GM23248 (cell line): ENCODE measurements around the genes METTL2A and PECAM1.

DNA sequence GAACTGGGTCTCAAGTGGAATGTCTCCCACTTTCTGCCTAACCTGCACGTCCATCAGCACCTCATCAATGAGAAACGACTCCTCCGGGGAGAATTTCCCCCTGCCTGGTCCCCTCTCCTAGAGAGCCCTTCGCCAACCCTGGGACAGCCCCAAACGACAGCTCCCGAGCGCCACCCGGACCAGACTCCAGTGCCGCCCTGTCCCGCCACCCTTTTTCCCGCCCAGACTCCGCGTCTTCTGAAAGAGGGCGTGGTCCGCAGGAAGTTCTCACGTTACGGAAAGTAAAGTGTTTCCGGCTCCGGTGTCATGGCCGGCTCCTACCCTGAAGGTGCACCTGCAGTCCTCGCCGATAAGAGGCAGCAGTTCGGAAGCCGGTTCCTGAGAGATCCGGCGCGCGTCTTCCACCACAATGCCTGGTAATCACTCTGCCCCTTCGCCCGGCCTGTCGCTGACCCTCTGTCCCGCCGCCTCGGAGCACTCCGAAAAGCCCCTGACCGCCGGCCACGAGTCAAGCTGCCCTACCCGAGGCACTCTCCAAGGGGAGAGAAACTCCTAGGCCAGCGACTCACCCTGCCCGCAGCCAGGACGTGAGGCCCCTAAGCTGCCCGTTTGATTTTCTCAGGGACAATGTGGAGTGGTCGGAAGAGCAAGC is at the start of gene METTL2A:
Gene METTL2A, plus strand, starts transcription at position 301 of the 652 bp plus-strand sequence.
- RAMPAGE, long total RNA, result start-site peak on the plus strand centred at position 296 of the sequence, 13 bp wide, 223 and 124 reads in 2 replicates

- RAMPAGE, long total RNA, result no peak
Observed at GRCh38 chr17:62692161-62693264, 65.0 kb downstream of the MRC2 start.

GRCh38 chr17:62703140-62703636 is 75.7 kb downstream of the MRC2 start:
- RAMPAGE, long total RNA, result no peak

DNA sequence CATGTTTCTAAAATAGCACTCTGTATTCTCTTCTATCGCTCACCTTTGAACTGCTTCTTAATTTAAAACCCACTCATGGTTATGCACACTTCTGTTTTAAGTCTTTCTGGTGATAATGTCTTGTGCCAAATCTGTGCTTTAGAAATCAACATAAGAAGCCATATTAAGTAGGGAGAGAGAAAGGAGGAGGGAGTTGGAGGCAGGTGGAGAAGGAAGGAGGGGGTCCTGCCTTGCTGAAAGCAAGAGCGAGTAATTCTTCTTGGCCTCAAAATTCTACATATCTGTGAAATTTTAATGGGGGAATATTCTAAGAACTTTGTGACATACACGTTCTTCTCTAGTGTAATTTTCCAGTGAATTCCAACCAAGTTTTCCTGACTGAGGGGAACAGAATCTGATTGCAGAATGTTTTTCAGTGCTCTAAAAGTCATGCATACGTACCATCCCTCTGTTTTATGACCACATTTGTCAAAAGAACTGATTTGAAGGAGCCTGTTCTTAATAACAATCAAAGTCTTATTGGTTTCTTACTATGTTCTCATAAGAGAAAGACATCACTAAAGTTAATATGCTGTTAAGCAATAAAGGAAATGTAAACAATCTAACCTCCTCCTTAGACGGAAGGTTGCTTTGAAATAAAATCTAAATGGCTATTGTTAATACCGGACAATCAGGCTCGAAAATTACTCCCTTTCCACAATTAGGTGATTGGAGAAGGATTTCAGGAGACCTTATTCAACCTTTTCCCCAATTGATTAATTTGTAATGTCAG is 1.5 kb downstream of the MARCHF10 start:
- RAMPAGE, long total RNA, result no peak

- RAMPAGE, long total RNA, result no peak
Observed at GRCh38 chr17:62870054-62870862, 62.1 kb upstream of the MARCHF10 start.

- RAMPAGE, long total RNA, result no peak
Observed at GRCh38 chr17:63249288-63249746, 196.8 kb downstream of the CYB561 start.

DNA sequence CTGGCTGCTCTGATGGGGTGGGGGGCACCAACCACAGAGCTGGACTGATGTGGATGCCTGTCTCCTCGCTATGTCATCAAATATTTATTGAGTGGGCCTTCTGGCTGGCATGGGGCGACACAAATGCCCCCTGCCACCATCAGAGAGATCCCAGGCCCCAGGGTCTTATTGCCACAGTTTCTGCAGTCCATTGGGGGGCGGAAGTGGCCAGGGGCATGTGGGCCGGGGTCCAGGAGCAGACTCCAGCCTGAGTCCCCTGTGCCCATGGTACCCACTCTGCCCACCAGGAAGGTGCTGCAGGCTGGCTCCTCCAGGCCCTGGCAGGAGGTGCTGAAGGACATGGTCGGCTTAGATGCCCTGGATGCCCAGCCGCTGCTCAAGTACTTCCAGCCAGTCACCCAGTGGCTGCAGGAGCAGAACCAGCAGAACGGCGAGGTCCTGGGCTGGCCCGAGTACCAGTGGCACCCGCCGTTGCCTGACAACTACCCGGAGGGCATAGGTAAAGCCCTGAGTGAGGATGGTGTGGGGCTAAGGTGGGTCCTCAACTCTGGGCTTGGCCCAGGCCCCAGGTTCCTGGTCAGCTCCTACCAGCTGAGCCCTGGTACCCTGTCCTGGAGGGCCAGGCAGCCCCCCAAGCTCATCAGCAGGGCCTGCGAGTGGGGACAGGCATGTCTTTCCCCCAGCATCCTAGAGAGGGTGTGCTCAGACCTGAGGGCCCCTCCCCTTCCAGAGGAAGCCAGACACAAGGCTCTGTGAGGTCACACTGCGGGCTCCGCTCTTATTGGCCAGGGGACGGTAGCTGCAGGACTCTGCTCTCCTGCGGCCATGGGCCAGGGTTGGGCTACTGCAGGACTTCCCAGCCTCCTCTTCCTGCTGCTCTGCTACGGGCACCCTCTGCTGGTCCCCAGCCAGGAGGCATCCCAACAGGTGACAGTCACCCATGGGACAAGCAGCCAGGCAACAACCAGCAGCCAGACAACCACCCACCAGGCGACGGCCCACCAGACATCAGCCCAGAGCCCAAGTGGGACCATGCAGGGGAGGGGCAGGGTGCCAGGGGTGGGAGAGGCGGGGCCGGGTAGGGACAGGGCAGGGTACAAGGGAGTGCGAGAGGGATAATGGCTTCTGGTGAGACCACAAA is 7.6 kb downstream of the ACE start:
- RAMPAGE, long total RNA, result no peak

- RAMPAGE, long total RNA, result no peak
Observed at GRCh38 chr17:63701818-63702679, 2.1 kb upstream of the LIMD2 start.

- RAMPAGE, long total RNA, result no peak
Observed at GRCh38 chr17:63761093-63761371, 12.4 kb downstream of the CCDC47 start.

GRCh38 chr17:63786866-63787316 is 12.9 kb downstream of the DDX42 start:
- RAMPAGE, long total RNA, result no peak

DNA sequence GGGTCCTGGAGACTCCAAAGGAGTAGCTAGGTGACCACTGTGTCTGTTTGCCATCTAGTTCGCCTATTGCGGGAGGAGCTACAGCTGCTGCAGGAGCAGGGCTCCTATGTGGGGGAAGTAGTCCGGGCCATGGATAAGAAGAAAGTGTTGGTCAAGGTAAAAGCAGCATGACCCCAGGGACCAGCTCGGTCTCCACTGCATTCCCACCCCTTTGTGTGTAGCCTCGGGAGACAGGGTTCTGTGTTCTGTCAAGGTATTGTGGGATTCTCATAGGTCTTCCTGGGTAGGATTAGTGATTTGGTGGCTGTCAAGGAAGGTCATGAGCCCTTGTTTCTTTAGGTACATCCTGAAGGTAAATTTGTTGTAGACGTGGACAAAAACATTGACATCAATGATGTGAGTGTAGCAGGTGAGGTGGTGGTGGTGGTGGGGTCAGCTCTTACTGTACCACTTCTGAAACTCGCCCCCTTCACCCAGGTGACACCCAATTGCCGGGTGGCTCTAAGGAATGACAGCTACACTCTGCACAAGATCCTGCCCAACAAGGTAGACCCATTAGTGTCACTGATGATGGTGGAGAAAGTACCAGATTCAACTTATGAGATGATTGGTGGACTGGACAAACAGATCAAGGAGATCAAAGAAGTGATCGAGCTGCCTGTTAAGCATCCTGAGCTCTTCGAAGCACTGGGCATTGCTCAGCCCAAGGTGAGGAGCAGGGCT is 2.5 kb upstream of the FTSJ3 start:
- RAMPAGE, long total RNA, result no peak

- RAMPAGE, long total RNA, result no peak
Observed at GRCh38 chr17:63836841-63837294, 5.6 kb downstream of the SMARCD2 start.

DNA sequence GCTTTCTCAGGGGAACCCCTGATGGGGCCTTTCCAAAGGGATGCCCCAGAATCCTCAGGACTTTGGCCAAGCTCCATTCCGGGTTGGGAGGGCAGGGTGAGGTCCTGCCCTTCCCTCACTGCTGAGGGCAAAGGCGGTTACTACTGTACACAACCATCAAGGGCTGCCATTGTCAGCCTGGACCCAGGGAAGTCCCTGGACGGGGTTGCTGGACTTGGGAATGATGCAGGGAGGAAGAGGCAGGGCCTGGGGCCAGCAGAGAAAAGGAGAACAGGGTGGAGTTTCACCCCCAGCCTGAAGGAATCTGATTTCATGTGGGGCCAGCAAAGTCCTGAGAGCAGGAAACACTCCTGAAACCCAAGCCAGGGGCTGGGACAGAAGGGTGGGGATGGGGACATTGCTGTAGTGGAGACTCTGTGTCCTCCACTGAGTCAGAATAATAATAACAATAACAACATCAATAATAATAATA is 9.9 kb downstream of the PRR29 start:
- RAMPAGE, long total RNA, result no peak

DNA sequence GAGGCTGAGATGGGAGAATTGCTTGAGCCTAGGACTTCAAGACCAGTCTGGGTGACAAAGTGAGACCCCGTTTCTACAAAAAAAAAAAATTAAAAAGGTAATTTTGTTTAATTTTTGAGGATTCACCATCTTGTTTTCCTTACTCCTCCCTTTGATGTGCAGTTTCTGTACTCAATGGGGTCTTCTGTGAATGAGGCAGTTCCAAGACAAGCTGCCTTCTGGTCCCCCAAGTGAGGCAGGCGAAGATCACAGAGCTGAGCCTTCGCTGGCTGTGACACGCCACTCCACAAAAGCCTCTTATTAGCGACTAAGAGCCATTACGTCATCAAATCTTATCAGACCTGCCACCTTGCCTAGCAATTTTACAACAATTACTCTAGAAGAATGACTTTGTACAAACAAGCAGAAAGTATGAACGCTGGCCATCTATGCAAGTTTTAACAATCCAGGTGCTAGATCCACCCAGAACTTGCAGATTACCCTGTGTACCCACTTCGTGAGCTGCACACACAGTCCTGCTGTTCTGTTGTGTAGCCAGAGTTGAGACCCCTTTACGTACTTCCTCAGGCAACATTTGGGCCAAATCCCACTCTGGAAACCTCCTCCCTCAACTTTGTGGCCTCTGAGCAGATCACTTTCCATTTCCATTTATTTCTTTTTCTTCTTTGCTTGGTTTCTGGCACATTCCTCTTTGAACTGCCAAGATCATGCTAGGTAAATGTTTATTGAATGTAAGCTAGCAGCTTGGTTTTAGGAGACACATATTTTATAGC is 3.8 kb upstream of the ICAM2 start:
- RAMPAGE, long total RNA, result no peak

DNA sequence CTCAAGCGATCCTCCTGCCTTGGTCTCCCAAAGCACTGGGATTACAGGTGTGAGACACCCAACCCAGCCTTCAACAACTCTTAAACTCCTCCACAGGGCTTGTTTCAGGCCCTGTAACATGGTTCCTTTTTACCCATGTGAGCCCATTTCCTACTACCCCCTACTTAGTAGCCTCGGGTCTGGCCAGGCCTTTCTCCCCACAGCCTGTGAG is 39.4 kb upstream of the ICAM2 start:
- RAMPAGE, long total RNA, result no peak

DNA sequence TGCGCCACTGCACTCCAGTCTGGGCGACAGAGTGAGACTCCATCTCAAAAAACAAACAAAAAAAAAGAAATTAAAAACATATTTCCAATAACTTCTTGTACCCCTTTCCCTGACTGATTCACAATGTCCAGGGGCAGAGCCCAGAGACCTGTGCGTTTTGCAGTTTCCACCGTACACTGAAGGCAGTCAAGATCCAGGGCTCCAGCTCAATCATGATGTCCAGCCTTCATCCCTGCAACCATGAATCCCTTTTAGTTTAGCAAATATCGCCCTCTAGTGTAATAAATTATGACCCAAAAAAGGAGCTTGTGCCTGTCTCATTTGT is 3.6 kb upstream of the ERN1 start:
- RAMPAGE, long total RNA, result no peak

DNA sequence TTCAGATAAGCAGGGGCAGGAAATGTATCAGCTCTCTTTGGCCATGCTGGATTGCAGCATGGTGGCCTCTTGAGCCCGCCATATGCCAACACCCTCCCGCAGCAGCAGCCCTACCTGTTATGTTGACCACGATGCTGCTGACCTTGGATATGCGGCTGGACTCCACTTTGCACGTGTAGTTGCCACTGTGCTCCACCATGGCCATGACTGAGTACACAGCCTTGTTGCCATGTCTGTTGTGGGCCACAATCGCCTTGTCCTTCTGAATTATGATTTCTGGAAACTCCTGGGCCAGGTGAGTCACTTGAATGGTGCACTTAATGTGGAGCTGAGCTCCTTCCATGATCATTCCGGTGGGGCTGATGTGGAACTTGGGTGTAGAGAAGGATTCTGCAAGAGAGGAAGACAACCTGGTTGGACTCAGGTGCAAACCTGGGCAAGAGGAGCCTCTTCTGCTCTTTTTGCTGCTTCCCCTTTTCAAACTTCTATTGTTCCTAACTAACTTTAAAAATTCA is 21.0 kb downstream of the PECAM1 start:
- RAMPAGE, long total RNA, result no peak

- RAMPAGE, long total RNA, result no peak
Observed at GRCh38 chr17:64387888-64388554, 2.6 kb downstream of the PECAM1 start.

GRCh38 chr17:64389940-64391066 is at the start of gene PECAM1:
PECAM1 (minus strand) TSS chr17:64390860.
- RAMPAGE, long total RNA, result no peak

GRCh38 chr17:64413408-64414029 is 22.9 kb upstream of the PECAM1 start:
- RAMPAGE, long total RNA, result no peak